H9 (cell line): ENCODE data around the genes EIF3CL, NUPR1 and BOLA2.

GRCh38 chr16:28403524-28403964, at the start of gene EIF3CL:
Gene EIF3CL (minus strand): TSS chr16:28403841.
- PRO-cap = no peak

DNA sequence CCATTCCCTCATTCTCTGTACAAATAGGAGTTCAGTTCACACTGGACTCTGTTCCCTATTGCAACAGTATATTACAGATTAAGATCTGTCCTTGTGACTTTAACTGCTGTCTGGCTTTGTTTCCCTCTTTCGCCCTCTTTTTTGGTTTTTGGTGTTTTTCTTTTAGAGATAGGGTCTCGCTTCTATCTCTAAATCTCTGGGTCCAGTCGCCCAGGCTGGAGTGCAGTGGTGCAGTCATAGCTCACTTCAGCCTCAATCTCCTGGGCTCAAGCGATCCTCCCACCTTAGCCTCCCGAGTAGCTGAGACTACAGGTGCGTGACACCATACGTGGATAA, 12.3 kb downstream of the NUPR1 start:
- PRO-cap = no peak

GRCh38 chr16:28528361-28528866, 10.4 kb downstream of the NUPR1 start:
- PRO-cap = no peak

- PRO-cap = no peak
Measured at GRCh38 chr16:28532870-28533418, 5.8 kb downstream of the NUPR1 start.

DNA sequence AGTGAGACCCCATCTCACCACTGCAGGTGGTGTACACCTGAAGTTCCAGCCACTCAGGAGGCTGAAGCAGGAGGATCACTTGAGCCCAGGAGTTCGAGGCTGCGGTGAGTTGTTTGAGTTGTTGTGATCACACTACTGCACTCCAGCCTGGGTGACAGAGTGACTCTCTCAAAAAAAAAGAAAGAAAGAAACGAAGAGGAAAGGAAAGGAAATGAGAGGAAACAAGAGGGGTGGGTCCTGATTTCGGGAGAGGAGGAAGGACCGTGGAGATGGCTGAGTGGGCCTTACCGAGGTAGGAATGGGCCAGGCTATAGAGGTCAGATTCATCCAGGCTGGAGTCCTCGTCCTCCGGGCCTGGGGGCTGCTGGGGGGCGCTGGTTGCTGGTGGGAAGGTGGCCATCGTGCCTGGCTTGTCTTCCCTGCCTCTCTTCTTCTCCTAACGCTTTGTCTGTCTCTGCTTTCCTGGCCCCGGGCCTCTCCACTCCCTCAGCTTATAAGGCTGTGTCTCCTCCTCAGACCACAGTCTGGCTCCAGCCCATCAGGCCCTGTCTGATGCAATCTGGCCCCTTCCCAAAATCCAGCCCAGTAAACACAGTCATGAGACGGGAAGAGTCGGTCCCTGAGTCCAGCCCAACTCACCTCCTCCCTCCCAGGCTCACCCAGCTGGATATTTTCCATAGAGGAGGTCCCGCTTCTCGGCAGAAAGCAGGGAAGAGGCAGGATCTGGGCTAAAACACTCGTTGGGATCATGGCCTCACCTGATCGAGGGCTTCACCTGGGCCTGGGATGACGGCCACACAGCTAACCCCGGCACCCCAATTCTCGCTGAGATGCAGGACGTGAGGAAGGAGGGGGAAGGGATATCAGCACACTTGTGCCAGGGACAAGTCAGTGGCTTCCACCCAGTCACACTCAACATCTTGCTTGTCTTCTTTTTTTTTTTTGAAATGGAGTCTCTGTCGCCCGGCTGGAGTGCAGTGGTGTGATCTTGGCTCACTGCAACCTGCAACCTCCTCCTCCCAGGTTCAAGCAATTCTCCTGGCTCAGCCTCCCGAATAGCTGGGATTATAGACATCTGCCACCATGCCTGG, at the start of gene NUPR1:
Gene NUPR1, minus strand, starts transcription at position 467 of the 1,091 bp plus-strand sequence.
- PRO-cap = no peak

GRCh38 chr16:28606506-28607553, 3.0 kb downstream of the SULT1A1 start:
- PRO-cap = no peak

DNA sequence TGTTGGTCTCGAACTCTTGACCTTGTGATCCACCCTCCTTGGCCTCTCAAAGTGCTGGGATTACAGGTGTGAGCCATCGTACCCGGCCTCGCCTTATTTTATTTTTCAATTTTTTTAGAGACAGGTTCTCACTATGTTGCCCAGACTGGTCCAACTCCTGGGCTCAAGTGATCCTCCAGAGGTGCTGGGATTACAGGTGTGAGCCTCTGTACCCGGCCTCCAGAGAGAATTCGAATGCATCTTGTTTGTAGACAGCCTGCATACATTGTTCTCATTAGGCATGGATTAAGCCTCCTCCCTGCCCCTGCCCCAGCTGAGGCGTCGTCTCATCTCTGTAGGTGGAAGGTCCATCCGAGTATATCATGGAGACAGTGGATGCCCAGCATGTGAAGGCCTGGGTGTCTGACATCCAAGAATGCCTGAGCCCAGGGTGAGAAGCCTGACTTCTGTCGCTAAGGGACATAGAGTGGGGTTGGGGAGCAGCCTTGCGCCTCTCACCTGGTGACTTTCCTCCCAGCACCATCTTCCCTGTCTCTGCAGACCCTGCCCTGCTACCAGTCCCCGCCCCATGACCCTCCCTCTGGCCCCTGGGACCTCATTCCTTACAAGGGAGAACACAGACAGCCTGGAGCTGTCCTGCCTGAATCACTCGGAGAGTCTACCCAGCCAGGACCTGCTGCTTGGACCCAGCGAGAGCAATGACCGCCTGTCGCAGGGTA, 5.2 kb downstream of the SH2B1 start:
- PRO-cap = no peak

- PRO-cap = no peak
Measured at GRCh38 chr16:28908473-28908955, 16.5 kb downstream of the RABEP2 start.

DNA sequence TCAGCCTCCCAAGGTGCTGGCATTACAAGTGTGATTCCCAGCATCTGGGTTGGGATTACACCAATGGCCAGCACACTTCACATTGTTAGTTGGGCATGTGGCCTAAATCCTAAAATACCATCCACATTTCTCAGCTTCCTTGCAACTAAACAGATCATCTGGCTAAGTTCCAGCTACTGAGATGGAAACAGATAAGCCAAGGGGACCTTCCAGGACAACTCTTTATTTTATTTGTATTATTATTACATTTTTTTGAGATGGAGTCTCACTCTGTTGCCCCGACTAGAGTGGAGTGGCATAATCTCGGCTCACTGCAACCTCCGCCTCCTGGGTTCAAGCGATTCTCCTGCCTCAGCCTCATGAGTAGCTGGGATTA, 9.7 kb downstream of the RABEP2 start:
- PRO-cap = no peak

DNA sequence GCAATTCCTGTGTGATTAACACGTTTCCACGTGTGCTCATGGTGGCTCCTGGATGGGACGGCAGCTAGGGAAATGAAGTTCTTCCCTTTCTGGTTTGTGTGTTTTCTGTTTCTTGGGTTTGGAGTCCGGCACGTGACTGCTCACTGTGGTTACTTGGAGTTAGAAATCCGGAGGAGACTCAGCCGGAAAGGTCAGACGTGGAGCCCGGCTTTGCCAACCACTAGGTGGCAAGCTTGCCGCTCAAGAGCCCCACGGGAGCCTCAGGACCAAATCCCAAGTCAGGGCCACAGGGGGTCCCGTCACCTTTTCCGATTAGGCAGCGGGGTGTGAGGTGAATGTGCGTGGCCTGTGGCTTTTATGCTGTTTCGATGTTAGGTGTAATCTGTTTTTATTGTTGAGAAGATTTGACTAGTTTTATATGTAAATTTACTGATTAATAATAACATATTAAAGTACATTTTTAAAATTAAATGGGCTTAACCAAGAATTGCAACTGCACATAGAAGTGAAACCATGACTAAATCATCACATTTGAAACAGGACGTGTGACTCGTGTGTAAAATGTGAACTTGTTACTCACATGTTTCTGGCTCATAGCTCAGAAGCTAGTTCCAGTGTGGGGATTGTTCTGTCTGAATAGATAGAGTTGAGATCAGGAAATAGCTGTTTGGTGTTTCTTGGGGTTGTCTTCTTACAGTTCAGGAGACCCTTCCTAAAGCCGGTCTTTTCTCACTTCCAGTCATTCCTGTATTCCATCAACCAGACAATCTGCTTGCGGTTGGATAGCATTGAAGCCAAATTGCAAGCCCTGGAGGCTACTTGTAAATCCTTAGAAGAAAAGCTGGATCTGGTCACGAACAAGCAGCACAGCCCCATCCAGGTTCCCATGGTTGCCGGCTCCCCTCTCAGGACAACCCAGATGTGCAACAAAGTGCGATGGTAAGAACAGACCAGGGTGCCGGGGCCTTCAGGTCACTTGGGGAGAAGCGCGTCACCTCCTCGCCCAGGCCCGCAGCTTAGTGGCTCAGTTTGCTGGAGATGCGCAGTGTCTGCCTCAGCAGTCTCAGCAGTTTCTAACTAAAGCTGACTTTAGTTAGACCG, 130.9 kb downstream of the LAT start:
- PRO-cap = no peak

DNA sequence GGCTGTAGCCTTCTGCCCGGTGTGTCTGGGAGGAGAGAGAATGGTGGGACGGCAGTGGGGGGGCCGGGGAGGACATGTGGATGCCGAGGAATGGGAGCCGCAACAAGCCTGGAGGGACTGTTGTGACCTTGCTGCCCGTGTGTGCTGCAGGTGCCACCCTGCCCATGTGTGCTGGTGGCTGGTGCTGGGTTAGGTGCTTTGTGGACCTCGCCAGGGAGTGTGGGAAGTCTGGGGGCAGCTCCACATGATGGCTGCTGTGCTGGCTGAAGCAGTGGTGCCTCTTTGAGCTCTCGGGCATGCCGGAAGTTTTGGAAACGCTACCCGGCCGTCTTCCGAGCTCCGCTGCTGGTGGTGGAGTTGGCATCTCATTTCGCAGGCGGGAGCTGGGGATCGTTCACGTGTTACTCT, 132.2 kb downstream of the LAT start:
- PRO-cap = no peak

- PRO-cap = no peak
Measured at GRCh38 chr16:29129506-29129894, 144.6 kb downstream of the LAT start.

DNA sequence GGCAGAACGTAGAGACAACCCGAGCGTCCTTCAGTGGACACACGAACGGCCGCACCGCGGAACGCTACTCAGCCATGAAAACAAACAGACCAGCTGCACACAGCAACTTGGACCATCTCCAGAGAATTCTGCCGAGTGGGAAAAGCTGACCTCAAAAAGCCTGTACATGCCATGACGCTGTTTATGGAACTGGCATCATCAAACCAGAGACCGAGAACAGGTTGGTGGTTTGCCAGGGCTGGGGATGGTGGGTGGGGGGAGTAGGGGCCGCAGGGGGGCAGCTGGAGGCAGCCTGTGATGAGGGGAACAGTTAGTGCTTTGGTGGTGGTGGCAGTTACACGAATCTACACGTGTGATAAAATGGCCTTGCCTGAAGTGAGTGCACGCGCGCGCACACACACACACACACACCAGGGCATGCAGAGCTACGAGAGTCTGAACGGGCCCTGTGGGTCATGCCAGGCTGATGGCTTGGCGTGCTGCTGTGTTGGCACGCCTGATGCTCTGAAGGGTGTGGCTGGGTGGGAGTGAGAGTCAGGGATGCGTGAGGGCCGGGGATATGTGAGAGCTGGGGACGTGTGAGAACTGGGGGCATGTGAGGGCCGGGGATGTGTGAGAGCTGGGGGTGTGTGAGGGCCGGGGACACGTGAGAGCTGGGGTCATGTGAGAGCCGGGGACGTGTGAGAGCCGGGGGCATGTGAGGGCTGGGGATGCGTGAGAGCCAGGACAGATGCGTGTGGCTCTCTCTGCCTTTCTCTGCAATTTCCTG, 170.0 kb downstream of the LAT start:
- PRO-cap = no peak

GRCh38 chr16:29265220-29265555, 141.3 kb downstream of the NPIPB11 start:
- PRO-cap = no peak

GRCh38 chr16:29318457-29318800, 88.1 kb downstream of the NPIPB11 start:
- PRO-cap = no peak

GRCh38 chr16:29453767-29454490, at the start of gene BOLA2:
Gene BOLA2 (minus strand): TSS chr16:29454351.
- PRO-cap = no peak

DNA sequence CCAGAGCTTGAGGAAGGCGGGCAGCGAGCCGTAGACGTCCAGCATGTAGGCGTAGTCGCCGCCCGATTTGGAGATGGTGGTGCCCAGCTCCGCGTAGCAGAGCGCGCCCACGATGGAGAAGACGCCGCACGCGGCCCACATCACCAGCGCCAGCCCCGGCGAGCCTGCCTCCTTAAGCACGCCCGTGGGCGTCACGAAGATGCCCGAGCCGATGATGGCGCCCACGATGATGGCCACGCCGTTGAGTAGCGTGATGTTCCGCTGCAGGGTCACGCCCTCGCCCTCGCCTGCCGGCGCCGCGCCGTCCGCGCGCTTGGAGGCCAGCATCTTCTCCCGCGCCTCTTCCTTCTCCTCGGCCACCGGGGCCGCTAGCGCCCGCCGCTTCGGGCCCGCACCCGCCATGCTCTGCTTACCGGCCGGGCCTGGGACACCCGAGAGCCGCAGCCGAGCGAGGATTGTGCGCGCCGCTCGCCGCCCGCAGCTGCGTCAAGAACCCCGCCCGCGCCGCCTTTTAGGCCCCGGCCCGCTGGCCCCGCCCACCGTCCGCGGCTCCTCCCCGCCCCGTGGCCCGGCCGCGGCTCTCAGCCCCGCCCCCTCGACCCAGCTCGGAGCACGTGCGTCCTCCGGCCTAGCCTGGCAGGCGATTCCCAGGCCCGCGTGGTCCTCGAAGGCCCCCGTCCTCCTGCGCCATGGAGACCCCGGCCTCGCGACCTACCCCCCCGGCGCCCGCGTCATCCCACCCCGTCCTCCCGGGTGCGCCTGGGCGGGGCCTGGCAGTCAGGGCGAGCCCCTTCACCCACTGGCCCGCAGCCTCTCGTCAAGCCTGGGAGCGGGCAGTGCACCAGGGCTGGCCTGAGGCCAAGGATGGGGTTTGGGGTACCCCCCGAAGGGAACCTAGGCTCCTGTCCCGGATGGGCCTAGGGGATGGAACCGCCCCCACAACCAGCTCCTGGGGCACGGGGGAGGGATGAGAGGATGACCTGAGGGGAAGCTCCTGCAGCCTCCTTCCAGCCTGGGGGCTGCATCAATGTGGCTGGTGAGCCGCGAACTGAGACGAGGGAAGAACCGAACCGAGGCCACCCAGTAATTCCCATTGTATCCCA, 49.5 kb upstream of the SPN start:
- PRO-cap = bidirectional peak, plus-strand start at position 326 of the sequence, minus-strand start at position 210 of the sequence; bidirectional peak, plus-strand start at position 611 of the sequence, minus-strand start at position 487 of the sequence; bidirectional peak, plus-strand start outside the sequence, minus-strand start at position 1,050 of the sequence

DNA sequence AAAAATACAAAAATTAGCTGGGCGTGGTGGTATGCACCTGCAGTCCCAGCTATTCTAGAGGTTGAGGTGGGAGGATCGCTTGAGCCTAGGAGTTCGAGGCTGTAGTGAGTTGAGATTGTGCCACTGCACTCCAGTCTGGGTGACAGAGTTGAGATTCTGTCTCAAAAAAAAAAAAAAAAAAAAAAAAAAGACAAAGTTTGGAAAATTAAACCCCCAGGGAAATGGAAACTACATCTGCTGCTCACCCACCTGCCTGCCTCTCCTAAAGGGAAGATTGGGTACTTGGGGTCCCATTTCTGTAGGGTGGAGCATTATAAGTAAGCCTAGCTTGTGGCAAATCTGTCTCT, 2.7 kb downstream of the C16orf54 start:
- PRO-cap = no peak

DNA sequence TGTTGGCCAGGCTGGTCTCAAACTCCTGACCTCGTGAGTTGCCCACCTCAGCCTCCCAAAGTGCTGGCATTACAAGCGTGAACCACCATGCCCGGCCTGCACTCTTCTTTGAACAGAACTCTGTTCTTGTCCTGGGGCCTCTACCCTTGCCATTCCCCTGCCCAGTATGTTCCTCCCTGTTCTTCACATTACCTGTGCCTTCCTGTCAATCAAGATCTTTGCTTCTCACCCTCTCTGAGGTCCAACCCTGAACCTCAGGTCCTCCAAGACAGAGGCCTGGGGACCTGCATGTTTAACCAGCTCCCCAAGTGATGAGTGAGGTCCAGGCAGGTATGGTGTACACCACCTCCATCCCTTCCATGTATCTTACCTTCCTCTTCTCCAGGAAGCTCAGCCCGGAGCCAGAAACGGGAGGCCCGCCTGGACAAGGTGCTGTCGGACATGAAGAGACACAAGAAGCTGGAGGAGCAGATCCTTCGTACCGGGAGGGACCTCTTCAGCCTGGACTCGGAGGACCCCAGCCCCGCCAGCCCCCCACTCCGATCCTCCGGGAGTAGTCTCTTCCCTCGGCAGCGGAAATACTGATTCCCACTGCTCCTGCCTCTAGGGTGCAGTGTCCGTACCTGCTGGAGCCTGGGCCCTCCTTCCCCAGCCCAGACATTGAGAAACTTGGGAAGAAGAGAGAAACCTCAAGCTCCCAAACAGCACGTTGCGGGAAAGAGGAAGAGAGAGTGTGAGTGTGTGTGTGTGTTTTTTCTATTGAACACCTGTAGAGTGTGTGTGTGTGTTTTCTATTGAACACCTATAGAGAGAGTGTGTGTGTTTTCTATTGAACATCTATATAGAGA, 868 bp upstream of the MVP start:
- PRO-cap = no peak

DNA sequence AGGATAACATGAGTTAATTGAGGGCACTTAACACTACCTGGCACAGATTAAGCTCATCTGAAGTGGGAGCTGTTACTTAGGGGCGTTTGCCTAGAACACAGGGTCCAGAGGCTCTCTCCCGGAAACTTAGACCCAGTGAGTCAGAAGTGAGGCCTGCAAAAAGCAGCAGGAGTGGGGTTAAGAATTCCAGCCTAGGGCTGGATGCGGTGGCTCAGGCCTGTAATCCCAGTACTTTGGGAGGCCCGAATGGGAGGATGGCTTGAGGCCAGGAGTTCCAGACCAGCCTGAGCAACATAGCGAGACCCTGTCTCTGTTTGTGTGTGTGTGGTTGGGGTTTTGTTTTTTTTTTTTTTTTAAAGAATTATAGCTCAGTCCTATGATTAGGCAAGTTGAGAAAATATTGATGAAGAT, 1.5 kb downstream of the MVP start:
- PRO-cap = no peak